ENCODE measurements around the gene HARBI1.

DNA sequence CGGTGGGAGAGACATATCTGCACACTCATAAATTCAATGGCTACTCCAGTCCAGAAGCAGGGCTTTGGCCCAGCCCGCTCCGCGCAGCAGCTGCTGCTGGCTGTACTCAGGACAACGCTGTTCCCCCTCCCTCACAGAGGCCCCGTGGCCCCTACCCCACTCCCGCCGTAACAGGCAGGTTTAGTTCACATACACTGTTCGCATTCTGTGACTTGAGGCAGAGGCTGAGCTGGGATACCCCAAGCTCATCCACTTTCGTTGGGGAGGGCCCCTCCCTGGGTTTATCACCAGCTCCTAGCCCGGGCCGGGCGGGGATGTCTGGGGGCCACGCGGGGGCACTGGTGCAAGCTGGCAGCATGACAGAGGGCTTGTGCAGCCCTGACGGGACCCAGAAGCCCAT lies 52.4 kb downstream of the SYT13 start:
- PRO-cap, 2 experiments = no peak in any of the 2 experiments

DNA sequence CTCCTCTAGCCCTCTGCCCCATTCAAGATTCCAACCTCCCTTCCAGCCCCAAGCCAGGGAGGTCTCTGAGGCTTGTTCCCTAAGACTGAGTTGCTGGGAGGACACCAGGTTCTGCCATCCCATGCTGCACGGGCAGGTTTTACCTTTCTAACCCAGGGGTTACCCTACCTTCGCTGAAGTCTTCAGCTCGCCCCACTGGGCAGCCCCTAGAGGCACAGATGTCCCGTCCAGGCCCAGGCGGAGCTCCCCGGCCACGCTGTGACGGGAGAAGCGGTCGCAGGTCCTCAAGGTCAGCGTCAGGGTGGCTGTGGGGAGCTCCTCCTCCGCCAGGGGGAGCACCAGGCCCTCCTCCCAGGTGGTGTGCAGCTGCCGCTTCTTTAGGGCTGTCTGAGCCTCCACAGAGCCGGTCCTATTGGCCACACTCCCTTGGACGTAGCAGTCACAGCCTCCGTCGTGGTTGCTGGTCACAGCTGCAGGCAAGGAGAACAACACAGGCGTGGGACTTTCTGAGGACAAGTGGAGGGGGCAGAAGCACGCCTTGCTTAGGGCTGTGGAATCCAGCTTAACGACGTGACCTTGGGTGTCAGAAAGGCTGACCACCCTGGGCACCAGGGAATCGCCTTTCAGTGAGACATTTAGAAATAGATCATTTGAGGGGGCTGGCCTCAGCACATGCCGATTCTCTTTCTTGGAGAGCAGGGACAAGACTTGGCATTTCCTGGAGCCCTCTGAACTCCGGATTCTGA lies 33.7 kb downstream of the SYT13 start:
- PRO-cap, 2 experiments = peak in 1 of 2 experiments; most common plus-strand start position 467 of the sequence (in 1); most common minus-strand start position 260 of the sequence (in 1)

DNA sequence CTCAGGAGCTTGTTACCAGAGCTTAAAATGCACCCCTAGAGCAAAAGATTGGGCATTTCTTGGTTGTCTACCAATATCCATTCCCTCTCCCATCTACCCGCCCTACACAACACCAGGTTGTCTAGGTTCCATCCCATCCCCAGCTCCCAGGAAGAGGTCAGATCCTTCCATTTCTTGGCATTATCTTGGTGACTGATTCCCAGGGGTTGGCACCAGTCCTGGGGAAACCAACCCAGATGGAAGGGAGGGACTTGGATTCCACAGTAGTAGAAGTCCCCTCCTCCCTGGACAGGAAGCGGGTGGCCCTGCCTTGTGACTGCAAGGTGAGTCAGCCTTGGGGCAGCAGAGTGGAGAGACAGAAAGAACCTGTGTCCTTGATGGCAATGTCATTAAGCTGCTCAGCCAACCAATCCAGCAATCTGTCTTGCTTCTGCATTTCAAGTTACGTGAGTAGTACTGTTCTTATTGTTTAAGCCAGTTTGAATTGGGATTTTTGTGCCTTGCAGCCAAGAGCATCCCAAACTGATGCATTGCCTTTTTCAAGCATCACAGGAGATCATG lies 26.5 kb downstream of the SYT13 start:
- PRO-cap, 2 experiments = no peak in any of the 2 experiments

- PRO-cap, 2 experiments = no peak in any of the 2 experiments
These were observed 922 bp downstream of the CHST1 start for GRCh38 chr11:45664439-45664961.

DNA sequence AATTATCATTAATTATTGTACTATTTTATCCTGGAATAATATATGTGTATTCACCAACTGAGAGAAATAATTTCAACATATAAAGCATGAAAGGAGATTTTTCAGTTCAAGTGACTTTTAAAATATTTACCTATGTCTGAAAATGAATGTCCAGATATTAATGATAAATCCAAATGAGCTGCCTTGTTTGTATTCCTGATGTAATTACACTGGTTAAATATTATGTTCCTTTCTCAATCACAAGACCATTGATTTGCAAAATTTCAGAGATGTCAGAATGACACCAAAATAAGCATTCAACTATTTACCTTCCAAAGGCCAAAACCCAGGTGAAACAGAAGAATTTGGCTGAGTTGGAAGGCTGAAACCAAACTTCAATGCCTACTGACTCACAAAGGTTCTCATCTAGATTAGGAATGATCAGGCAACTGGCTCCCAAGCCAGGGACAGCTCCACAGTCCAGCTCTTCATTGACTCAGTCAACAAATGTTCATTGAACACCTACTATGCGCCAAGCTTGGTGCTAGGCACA lies 13.5 kb upstream of the SLC35C1 start:
- PRO-cap, 2 experiments = no peak in any of the 2 experiments

DNA sequence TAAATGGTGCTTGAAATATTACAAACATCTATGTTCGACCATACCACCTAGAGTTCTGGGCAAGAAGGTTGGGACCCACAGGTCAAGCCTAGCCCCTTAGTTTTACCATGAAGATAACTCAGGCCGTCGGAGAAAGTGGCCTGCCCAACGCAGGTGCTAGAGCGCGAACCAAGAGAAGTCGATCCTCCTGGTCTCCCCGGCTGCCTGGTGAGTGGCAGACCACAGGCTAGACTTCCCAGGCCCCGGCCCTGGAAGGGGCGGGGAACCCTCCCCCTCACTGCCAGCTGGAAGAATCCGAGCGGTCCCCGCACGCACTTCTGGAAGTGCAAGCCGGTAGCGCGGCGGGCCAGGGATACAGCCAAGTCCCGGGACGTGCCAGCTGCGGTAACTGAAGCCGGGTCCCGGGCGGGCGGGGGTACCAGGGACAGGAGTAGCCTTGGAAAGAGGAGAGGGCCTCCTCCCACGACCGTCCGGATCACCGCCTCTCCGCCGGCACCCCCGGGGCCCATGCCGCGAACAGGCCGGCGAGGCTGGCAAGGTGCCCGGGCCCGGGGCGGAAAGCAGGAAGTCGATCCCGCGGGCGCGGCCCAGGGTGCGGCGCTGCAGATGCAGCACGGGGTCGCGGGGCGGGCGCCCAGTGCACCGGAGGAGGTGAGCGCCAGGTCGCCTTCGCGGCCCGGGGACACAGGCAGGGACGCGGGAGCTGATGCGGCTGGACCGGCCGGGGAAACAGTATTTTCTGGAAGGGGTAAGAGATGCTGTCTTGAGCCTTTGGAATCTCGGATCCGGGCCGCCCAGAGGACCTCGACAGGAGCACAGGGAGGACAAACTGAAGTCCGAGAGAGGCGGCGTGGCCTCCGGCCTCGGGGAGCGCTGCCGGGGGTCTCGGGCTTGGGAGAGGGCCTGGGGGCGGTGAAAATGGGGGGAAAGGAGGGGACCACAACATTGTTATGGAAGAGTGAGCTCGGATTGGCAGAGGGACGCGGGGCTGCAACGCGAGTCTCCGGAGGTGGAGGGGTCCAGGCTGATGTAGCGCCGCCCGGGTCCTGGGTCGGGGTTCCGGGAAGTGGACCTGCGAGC lies 839 bp upstream of the SLC35C1 start:
- PRO-cap, 2 experiments = peak in 2 of 2 experiments; most common plus-strand start position 637 of the sequence (in 2); most common minus-strand start position 491 of the sequence (in 1)

DNA sequence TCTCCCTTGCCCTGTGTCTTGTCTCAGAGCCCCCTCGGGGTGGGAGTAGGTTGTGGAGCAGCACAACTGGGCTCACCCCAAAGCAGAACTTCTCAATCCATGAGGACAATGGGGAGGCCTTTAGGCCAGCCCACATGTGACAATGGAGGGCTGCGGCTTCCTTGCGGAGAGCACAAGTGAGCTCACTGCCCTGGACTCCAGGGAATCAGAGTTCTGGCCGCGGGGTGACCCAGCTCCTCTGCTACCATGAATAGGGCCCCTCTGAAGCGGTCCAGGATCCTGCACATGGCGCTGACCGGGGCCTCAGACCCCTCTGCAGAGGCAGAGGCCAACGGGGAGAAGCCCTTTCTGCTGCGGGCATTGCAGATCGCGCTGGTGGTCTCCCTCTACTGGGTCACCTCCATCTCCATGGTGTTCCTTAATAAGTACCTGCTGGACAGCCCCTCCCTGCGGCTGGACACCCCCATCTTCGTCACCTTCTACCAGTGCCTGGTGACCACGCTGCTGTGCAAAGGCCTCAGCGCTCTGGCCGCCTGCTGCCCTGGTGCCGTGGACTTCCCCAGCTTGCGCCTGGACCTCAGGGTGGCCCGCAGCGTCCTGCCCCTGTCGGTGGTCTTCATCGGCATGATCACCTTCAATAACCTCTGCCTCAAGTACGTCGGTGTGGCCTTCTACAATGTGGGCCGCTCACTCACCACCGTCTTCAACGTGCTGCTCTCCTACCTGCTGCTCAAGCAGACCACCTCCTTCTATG lies 784 bp downstream of the SLC35C1 start:
- PRO-cap, 2 experiments = peak in 1 of 2 experiments; most common plus-strand start position 203 of the sequence (in 1); most common minus-strand start position 94 of the sequence (in 1)

DNA sequence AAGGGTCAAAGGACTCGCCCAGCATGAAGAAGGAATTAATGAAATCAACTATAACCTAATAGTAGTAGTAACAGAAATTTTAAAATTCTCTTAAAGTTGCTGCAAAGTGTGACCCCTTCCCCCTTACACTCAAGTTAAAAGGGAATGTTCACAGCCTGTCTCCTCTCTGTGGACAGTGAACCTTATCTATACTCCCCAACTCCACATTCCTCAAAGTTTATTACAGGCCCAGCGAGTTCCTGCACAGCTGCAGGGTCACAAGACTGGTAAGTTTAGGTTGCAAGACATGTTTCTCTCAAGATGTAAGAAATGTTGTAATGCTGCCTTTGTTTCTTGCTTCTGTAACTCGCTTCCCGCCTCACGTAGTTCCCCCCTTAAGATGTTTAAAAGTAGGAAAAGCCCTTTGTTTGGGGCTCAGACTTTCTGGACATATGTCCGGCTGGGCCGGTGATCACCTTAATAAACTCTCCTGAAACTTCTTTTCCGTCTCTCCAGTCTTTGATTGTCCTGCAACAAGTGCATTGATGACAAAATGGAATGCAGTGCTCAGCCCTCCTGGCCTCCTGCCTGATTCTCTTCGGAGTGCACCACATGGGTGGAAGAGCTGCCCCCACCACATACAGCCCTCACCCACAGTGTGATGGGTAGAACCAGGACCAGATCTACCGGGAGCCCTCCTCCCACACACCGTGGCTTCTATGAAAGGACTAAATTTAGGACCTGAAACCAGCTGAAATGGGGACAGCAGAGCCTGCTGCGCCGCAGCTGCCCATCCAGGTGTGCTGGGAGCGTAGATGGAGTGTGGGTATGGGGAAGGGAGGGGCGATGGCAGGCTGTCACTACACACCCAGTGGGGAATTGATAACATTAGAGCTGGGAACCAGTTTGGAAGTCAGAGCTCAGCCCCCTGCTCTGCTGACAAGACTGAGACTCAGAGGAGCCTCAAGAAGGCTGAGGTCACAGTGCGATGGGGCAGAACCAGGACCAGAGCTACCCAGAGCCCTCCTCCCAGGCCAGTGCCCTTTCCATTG lies 18.7 kb downstream of the SLC35C1 start:
- PRO-cap, 2 experiments = no peak in any of the 2 experiments

- PRO-cap, 2 experiments = no peak in any of the 2 experiments
These were observed 18.2 kb downstream of the CRY2 start for GRCh38 chr11:45865350-45865916.

DNA sequence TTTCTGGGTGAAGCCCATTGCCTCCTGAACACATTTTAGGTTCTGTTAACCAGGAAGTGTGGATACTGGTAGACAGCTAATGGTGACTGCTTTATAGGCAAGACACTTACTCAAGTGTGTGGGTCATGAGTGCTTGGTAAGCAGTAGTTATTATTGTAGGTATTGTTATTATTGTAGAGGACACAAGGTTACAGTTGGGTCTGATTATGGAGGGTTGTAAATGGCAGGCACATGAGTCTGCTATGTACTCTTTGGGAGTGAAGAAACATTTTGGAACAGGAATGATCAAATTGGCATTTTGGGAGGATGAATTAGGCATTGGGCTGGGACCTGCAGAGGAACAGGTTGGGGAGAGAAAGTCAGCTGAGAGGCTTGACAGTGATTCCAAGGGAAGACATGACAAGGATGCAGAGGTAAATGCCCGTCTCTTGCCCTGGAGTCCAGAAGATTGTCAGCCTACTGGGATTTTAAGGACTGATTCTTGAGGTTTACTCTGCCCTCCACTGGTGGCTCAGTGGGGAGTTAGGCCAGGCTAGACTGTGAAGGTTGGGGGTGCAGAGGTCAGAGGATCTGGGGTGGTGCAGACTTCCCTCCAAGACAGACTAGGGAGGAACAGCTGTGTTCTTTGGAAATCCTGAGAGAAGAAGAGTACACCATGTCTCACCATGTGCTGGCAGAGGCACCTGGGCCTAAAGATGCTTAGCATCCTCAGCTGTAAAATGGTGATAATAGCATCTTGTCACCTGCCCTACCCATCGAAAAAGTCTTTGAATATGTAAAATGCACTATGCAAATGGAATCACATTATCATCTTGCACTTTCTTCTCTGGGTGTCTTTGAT lies 10.1 kb upstream of the MAPK8IP1 start:
- PRO-cap, 2 experiments = no peak in any of the 2 experiments

DNA sequence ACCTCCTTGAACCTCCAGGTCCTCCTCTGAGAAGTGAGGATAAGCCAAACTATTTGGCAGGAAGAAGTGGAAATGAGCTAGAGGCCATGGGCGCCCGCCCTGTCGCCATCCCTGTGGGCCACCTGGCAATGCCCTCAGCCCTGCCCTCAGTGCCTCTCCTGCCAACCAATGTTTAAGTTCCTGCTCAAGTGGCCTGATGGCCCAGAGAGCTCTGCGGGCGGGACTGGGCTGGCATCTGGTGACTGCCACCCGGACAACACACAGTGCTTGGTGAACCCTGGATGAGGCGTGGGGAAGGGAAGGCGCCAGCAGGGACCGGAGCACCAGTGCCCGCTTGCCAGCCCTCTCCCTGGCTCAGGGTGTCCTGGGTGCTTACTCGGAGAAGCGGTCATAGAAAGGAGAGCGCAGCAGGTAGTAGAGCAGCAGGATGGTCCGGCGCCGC lies 4.2 kb downstream of the PEX16 start:
- PRO-cap, 2 experiments = no peak in any of the 2 experiments

GRCh38 chr11:46238088-46238926 lies 39.2 kb upstream of the CREB3L1 start:
- PRO-cap, 2 experiments = peak in 2 of 2 experiments; most common plus-strand start chr11:46238612 (in 2); most common minus-strand start chr11:46238459 (in 2)

- PRO-cap, 2 experiments = no peak in any of the 2 experiments
These were observed 32.3 kb upstream of the DGKZ start for GRCh38 chr11:46315040-46315383.

- PRO-cap, 2 experiments = no peak in any of the 2 experiments
These were observed 1.7 kb downstream of the DGKZ start for GRCh38 chr11:46348659-46349675.

DNA sequence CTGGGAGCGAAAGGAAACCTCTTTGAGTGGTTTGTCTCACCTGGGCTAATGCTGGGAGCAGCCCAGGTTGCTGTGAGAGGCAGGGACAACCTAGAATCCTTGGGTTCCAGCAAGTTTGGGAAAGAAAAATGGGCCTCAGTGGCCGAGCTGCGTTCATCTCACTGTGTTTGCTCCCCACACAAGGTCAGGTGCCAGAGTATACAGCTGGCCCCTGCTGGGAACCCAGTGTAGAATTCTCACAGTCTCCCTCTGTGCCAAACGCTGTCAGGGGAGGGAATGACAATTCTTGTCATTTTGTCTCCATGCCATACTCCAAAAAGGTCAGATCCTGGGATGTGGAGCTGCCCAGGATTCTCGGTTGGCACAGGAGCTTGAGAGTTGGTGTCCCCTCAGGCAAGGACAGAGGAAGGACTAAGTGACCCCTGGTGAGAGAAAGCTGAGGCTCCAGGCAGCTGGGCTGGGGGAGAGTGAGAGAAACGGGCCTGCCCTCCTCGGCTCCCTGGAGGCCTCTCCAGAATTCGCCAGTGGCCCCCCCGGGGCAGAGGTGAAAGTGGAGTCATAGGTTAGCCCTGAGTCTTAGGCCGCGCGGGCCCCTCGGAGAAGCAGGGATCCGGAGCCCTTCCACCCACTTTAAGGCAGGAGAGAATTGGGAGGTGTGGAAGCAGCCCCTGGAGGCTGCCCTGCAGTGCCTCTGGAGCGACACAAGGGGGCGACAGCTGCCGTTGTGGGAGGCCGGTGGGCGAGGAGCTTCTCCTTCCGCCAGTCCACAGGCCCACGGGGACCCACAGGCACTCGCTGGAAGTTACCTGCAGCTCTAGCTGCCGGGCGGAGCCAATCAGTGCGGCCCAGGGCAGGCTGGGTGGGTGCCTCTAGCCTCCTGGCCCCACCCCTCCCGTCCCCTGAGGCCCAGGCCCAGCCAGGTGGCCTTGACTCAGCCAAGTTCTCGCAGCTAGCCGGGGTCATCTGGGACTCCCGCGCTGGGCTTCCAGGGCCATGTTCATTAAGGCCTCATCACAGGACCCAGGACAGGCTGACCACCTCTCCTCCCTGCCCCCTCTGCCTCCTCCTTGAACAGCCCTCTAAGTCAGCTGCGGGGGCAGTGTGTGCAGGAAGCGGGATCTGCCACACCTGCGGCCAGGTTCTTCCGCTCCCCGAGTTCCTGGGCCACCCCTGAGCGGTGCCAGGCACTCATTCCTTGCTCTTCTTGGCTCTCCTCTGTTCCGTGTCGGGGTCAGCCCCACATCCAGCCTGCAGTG lies 4.8 kb downstream of the DGKZ start:
- PRO-cap, 2 experiments = peak in 1 of 2 experiments; most common minus-strand start position 169 of the sequence (in 1)

DNA sequence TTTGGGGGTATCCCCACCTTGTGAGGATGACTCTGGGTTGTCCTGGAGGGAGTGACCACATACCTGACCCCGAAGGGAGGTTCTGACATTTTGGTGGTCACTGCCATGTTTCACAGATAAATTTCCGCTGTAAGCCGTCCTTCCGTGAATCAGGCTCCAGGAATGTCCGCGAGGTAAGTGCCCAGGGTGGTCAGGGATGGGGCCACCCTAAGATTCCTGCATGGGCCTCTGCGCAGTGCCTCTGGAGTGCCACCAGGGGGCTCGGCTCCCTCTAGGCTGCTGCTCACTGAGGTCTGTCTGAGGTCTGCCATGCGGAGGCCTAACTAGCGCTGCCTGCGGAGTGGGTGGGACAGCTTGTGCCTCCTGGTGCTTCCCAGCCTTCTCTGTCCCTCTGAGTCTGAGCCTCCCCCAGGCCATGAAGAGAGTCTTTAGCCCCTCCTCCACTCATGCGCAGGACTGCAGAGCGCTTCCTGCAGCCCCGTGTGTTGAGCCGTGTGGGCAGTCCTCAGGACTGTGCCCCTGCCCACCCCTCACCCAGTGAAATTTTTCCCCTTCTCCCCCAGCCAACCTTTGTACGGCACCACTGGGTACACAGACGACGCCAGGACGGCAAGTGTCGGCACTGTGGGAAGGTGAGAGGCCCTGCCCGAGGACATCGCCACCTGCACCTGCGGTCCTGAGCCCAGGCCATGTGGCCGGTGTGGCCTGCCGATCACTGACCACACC lies 11.9 kb upstream of the MDK start:
- PRO-cap, 2 experiments = no peak in any of the 2 experiments

DNA sequence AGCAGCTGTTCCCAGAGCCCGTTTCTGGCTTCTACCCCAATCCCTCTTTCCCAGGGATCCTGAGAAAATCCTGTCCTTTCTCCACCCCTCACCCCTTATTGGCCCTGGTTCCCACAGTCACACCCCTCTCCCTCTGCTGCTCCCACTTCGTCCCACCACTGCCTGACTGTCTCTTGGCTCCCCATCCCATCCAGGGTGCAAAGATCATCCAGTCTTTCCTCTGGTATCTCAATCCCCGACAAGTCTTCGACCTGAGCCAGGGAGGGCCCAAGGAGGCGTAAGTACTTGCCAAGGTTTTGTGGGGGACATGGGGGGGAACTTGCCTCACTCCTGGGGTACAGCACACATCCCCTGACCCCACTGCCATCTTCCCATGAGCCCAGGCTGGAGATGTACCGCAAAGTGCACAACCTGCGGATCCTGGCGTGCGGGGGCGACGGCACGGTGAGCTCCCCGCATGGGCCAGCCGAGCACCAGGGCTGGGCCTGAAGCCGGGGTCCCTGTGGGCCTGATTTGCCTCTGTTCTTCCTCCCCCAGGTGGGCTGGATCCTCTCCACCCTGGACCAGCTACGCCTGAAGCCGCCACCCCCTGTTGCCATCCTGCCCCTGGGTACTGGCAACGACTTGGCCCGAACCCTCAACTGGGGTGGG lies 9.1 kb upstream of the MDK start:
- PRO-cap, 2 experiments = no peak in any of the 2 experiments

GRCh38 chr11:46382230-46382876 lies 884 bp downstream of the MDK start:
- PRO-cap, 2 experiments = no peak in any of the 2 experiments

DNA sequence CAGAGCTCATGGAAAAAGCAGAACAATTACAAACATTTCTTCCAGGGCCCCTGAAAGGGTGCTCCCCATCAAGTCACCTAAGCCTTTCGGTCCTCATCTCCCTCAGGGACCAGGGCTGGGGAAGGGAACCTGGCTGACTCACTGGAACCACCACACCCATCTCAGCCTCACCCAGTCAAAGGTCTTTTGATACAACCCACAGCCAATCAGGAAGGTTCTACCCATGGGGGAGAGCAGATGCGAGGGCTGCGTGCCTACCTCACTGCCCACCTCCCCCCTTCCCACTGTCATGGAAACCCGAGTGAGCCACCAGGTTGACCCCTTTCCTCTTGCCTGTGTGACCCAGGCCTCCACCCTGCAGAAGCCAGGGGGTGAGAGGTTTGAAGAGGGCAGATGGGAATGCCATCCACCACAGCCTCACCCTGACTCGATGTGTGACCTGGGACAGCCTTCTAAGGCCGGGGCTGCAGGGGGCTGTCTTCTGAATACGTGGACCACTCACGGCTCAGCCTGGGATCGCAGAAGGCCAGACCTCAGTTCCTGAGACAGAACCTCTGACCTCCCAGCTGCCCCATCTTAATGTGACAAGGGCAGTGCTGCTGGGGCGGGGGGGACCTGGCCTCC lies 2.6 kb downstream of the MDK start:
- PRO-cap, 2 experiments = no peak in any of the 2 experiments

- PRO-cap, 2 experiments = peak in 2 of 2 experiments; most common minus-strand start chr11:46617176 (in 2)
These were observed at the start of gene HARBI1 for GRCh38 chr11:46616198-46617433. Gene HARBI1 (minus strand): TSS chr11:46617227.